Natural killer cell (primary cell): ENCODE measurements around the gene VLDLR.

DNA sequence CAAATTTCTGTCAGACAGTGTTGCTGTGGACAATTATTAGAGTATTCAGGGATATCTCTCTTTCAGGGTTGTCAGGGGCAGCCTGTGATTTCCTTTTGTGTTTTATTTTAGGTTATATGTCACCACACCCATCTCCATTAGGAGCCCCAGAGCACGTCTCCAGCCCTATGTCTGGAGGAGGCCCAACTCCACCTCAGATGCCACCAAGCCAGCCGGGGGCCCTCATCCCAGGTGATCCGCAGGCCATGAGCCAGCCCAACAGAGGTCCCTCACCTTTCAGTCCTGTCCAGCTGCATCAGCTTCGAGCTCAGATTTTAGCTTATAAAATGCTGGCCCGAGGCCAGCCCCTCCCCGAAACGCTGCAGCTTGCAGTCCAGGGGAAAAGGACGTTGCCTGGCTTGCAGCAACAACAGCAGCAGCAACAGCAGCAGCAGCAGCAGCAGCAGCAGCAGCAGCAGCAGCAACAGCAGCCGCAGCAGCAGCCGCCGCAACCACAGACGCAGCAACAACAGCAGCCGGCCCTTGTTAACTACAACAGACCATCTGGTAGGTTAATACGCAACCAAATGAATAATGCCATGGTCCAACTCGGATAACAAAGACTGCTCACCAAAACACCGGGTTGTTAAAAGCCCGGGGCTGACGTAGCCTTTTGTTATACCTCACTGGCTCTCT, 24.3 kb downstream of the SMARCA2 start:
- PRO-cap, result no peak

- PRO-cap, result no peak
Observed at GRCh38 chr9:2055405-2055765, 40.2 kb downstream of the SMARCA2 start.

DNA sequence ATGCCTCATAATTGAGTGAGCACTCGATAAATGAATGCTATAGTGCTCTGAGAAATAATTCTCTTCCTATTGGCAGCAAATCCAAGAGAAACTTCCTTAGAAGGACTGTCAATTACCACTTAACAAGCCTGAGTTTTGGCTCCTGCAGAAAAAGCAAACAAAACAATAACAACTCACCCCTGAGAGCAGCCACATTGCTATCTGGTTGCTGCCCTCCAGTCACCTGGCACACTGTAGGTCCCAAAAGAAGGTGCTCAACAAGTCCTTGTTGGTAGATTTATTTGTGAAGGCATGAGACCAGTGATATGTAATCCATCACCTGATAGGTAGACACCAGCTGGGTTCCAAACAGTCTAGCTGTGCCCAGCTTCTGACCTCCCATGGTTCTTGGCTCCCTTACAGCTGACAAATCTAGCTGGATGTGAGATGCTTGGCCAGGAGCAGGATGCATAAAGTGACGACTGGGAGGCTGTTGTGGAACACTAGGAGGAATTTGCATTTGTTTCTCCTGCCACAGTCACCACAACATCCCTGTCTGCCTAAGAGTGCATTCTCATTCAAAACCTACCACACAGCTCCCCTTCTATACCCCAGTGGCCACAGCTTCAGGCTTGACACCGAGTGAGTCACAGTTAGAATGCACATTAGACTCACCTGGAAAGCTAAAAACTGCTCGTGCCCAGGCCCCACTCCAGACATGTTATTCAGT, 7.9 kb upstream of the VLDLR start:
- PRO-cap, result no peak

GRCh38 chr9:2621039-2622327, at the start of gene VLDLR:
VLDLR (plus strand) TSS chr9:2621787.
- PRO-cap, result no peak

DNA sequence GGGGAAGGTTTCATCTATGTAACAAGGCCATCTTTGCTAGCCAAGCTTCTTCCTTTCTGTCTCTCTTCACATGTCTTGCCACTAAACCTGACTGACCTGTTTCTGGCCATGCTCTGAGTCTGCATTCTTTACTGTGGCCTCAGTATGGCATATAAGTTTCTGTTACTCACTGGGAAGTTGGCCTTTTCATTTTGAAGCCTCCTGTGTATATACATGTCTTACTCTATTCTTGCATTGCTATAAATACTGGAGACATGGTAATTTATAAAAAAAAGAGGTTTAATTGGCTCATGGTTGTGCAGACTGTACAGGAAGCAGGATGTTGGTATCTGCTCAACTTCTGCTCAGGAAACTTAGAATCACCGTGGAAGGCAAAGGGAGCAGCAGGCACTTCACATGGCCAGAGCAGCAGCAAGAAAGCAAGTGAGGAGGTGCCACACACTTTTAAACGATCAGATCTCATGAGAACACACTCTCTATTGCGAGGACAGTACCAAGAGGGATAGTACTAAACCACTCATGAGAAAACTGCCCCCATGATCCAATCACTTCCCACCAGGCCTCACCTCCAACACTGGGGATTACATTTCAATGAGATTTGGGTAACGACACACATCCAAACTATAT, 48.1 kb downstream of the KCNV2 start:
- PRO-cap, result no peak

DNA sequence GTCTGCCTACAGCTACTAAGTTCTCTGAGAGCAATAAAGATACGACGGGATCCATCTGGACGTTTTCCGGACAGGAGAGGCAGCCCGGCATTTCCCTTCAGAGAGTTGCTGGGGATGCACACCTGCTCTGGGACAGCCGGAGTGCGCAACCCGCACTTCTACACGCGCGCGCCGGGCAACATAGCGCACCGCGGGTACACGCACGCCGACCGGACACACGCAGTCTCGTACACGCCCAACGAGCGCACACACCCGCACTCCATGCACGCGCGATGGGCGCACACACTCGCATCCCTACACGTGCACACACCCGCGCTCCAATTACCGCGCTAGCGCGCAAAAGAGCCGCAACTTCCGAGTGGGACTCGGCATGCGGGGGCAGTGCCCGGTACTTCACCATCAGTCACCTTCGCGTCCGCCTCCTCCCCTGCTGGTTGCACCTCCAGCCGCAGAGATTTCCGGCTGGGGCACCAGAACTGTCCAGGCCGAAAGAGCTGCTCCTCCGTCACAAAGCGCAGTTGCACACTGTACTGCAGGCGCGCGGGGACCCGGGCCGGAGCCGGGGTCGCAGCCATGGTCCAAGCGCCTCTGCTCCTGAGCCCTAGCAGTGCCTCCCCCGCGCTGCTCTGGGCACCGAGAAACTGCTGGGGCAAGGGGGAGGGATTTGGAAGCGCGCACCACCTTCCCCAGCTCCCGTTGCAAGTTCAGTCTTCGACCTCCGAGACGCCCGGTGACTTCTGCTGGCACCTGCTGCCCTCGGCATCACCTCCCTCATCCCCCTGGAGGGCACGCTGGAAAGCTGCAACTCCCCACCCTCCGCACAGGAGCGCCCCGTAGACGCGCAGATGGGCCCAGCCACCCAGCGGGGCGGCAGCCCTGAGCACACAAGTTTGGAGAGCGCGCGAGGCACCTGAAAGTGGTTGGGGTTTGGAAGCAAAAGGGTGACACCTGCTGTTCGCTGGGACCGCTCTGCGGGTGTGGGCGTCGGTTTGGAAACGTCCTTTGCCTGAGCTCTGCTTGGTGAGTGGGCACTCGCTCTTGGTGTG, 337.3 kb upstream of the PUM3 start:
- PRO-cap, result no peak

- PRO-cap, result no peak
Observed at GRCh38 chr9:3223477-3224072, 302.2 kb downstream of the RFX3 start.

GRCh38 chr9:3508942-3509832, 16.6 kb downstream of the RFX3 start:
- PRO-cap, result no peak

DNA sequence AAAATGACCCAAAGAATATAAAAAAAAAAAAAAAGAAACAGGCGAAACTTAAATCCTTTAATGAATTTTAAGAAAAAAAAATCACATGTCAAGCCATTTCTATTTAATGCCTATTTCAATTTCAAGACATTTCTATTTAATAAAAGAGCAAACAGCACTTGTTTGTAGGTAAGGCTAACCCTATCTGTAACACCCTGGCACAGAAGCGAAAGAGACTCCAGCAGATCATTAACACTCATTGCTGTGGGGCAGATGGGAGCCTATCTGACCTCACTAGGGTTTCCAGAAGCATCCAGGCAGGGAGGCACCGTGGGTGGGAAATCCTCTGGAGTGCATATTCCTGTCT, 233.9 kb downstream of the GLIS3 start:
- PRO-cap, result no peak

DNA sequence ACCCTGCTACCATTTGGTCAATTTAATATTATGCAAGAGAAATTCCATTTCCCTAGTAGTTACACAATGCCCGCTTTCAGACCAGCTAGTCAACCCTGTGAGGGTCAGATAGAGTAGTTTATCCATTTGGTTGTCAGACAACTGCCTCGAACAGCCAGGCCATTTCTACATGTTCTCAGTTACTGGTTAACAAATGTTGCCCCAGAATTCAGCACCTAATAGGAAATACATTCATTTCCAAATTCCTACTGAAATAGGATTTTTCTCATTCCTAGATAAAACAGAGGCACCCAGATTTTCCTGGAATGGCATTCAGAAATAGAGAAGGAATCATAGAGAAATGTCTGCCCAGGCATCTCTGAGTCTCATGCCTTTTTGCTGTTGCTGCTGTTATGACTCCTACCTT, 6.5 kb upstream of the GLIS3 start:
- PRO-cap, result no peak

GRCh38 chr9:4424808-4425204, 65.5 kb upstream of the SLC1A1 start:
- PRO-cap, result no peak

DNA sequence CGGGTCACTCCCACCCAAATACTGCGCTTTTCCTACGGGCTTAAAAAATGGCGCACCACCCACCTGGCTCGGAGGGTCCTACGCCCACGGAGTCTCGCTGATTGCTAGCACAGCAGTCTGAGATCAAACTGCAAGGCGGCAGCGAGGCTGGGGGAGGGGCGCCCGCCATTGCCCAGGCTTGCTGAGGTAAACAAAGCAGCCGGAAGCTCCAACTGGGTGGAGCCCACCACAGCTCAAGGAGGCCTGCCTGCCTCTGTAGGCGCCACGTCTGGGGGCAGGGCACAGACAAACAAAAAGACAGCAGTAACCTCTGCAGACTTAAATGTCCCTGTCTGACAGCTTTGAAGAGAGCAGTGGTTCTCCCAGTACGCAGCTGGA, 56.0 kb upstream of the PLPP6 start:
- PRO-cap, result no peak

- PRO-cap, result no peak
Observed at GRCh38 chr9:4680694-4681384, 1.5 kb downstream of the CDC37L1 start.

- PRO-cap, result no peak
Observed at GRCh38 chr9:4732719-4733415, 8.1 kb downstream of the AK3 start.

DNA sequence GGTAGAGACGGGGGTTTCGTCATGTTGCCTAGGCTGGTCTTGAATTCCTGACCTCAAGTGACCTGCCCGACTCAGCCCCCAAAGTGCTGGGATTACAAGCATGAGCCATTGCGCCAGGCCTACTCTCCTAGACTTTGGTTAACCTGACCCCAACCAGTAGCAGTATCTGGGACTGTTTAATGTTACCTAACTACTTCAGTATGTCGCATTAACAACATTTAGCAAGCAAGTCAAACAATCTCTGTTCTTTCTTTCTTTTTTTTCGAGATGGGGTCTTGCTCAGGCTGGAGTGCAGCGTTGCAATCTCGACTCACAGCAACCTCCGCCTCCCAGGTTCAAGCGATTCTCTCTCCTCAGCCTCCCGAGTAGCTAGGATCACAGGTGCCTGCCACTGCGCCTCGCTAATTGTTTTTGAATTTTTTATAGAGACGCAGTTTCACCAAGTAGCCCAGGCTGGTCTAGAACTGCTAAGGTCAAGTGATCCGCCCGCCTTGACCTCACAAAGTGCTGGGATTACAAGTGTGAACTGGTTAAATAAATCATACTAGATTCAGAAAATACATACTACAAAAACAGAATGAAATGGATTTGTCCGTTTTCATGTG, 1.9 kb downstream of the AK3 start:
- PRO-cap, result no peak

DNA sequence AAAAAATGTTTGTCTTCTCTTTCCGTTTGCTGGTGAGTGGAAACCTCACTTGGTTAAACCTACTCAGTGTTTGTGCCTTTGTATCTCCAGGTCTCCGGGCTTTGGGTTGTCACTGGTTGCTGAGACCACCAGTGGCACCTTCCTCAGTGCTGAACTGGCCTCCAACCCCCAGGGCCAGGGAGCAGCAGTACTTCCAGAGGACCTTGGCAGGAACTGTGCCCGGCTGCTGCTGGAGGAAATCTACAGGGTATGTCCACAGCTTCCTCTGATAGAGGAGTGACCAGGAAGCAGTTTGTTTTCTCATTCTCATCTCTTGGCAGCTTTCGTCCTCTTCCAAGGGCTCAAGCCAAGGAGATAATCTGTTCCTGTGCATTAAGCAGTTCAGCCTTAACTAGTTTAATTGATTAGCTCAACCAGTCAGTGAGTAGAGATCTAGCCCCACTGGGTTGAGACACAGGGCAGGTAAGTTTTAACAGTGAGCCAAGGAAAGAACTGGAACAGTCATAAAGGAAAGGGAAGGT, 51.8 kb downstream of the RCL1 start:
- PRO-cap, result no peak

GRCh38 chr9:5042825-5043393, 57.8 kb downstream of the JAK2 start:
- PRO-cap, result unidirectional peak, minus-strand start at chr9:5043030

GRCh38 chr9:5090554-5091035, 94.8 kb downstream of the INSL6 start:
- PRO-cap, result no peak

GRCh38 chr9:5626645-5627129, 2.2 kb upstream of the RIC1 start:
- PRO-cap, result no peak

GRCh38 chr9:5627702-5628483, 1.0 kb upstream of the RIC1 start:
- PRO-cap, result no peak